Foreskin fibroblast (primary cell): Measurements from ENCODE around the genes NR2C1 and SNRPF.

GRCh38 chr12:93408886-93409875, 31.5 kb downstream of the NUDT4 start:
- RRBS, result no CpG with 5 or more reads among the region's 3 CpGs

GRCh38 chr12:93570697-93571377, 1.6 kb upstream of the SOCS2 start:
- RRBS, result 2% methylated on average over 28 of the region's 85 CpGs

- RRBS, result no CpG with 5 or more reads among the region's 4 CpGs
These were observed 3.1 kb downstream of the SOCS2 start for GRCh38 chr12:93575306-93576167.

DNA sequence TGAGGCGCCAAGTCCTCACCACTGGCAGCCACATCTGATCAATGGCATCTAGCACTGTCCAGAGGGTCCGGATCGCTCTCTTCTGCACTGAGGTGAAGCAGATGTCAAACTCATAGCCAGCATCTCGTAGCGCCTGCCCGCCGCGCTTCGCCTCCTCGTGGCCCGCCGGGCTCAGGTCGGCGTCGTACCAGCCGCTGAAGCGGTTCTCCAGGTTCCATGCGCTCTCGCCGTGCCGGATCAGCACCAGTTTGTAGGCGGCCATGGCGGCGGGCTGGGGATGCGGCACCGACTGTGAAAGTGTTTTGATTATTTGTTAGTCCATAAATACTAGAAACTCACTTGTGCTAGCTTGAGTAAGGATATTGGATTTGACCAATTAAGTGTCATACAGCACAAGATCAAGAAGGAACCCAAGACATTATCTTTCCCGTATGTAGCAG, 35.8 kb upstream of the CRADD start:
- RRBS, result no CpG with 5 or more reads among the region's 27 CpGs

DNA sequence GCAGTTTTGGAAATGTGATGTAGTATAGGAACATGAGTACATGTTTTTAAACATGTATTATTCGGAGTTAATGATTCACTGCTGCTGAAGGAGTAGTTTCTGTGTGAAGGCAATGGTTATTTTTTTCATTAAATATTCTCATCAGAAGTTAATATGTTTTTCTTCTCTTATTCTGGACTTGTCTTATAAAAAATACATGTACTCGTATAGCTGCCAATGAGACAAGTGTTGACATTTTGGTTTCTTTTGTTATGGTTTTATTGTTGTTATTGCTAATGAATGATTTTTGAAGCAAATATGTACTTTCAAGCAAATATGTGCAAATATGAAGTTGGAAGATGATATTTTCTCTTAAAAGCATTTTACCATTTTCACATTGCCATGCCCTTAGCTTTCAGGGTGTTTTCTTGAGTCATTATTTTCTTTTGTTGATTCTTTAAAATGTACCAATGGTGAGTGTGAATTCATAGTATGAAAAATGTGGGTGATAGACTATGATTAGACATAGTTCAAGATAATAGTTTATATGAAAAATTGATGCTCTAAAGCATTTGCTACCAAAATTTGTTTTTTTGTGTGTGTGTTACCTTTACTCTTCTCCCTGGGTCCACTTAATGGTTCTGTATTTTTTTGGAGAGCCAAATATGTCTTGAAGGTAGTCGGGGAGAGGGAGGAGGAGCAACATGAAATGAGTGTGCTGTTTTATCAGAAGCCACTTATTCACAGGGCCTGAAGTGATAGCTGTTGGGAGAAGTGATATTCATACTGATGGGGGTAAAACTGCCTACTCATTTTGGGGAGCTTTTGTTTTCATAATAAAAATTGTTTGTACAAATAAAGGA, 28.9 kb downstream of the CRADD start:
- RRBS, result no CpG with 5 or more reads among the region's 3 CpGs

DNA sequence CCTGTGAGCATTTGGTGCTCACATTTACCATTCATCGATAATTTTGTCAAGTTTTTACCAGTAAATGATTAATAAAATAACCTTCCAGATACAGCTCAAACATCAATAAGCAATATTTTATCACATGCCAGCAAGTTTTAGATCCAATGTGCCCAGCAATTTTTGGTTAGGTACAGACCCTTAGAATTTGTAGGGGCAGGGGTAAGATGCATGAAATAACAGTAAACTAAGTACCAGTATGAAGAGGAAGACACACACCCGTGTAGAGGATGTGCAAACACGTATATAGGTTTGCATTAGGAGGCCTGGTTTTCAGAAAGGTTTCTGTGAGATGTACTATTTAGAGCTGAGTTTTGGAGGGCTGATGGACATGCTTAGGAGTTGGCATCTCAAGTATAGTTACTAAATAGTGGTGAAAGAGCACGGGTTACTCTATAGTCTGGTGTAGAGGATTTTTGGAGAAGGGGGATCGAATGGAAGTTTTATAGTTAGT, 98.0 kb downstream of the CRADD start:
- RRBS, result no CpG with 5 or more reads among the region's 5 CpGs

GRCh38 chr12:93892171-93893168, 215.3 kb downstream of the CRADD start:
- RRBS, result no CpG with 5 or more reads among the region's 18 CpGs

DNA sequence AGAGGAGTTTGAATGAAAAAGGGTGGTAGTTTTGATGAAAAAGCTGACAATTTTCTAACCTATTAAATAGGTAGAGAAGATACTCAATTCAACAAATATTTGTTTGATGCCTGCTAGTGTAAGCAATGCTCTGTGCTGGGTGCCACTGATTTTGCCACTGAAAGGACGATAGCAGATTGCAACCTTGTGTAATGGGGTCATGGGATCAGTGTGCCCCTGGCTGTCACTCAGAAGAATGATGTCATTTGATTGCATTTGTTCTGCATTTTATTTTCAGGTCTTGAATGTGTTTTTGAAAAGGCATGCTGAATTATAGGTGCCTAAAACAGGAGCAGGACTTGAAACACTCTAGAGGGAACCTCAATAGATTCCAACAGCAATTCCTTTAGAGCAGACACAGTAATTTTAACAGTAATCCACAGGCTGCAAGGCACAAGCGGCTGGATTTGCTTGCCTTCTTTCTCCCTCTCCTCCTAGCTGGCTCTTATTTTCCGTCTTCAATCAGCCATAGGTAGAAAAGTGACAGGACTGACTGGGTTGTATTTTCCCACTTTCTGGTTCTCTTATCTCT, 4.0 kb downstream of the PLXNC1 start:
- RRBS, result no CpG with 5 or more reads among the region's 3 CpGs

GRCh38 chr12:94262078-94262858, 113.9 kb downstream of the PLXNC1 start:
- RRBS, result 12% methylated on average over 2 of the region's 17 CpGs

GRCh38 chr12:94389737-94390270, 69.9 kb downstream of the CEP83 start:
- RRBS, result no CpG with 5 or more reads among the region's 12 CpGs

DNA sequence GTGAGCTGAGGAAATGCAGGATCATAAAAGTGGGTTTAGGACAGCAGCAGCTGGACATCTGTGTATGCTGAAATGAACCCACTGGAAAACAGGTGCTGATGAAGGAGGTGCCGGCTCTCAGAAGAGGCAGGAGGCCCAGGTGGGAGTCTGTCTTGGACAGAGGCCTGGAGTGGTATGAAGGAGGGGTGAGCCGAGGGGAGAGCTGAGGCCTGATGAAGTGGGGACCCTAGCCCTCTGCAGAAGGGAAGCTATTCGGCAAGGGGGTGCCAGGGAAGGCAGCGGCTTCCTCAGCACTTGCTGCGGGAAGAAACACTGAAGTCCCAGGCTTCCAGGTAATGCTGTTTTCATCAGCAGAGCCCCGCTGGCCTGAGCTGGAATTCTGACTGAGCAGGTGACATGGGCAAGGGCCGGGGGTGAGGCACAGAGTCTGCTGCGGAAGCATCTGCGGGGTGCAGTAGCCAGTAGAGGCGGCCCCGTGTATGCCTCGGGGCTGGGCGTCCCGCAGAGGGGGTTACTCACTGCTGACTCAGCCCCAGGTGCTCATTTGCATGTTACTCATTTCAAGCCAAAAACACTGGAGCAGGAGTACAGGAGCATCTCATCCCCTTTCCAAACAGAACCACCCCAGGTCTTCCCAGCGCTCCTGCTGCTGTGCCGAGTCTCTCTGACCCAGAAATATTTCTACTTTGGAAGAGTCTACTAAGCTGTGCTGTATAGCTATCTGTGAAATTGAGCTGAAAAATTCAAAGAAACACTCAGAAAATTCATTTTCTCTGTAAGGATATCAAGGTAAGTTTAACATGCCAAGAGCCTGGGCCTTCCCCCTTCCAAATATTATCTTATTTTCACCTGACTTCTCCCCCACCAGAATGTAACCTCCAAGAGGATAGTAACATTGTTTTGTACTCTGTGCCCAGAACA, 89.5 kb downstream of the TMCC3 start:
- RRBS, result no CpG with 5 or more reads among the region's 16 CpGs

GRCh38 chr12:94615001-94615807, 35.2 kb downstream of the TMCC3 start:
- RRBS, result no CpG with 5 or more reads among the region's 8 CpGs

GRCh38 chr12:94621649-94622159, 28.7 kb downstream of the TMCC3 start:
- RRBS, result no CpG with 5 or more reads among the region's 5 CpGs

DNA sequence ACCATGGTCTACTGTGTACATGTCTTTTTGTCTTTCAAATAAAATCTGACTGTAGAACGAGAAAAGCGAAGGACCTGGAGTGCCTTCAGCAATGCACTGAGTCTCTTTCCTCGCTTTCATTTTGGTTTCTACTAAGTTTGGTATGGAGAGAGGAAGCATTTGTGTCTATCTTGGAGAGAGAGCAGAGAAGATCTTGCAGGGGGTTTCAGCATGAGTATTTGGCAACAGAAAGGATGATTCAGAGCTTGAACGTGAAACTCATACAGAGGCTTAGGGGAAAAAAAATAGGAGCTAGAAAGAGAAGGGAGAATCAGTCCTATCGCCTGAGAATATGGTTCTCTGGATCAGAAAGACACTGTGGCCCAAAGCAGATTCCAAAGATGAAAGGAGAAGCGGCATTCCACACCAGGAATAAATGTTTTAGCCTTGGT, 38.9 kb upstream of the TMCC3 start:
- RRBS, result no CpG with 5 or more reads among the region's 6 CpGs

GRCh38 chr12:95072749-95074047, at the start of gene NR2C1:
Gene NR2C1 (minus strand): TSS chr12:95073618.
- RRBS, result 2% methylated on average over 56 of the region's 115 CpGs

DNA sequence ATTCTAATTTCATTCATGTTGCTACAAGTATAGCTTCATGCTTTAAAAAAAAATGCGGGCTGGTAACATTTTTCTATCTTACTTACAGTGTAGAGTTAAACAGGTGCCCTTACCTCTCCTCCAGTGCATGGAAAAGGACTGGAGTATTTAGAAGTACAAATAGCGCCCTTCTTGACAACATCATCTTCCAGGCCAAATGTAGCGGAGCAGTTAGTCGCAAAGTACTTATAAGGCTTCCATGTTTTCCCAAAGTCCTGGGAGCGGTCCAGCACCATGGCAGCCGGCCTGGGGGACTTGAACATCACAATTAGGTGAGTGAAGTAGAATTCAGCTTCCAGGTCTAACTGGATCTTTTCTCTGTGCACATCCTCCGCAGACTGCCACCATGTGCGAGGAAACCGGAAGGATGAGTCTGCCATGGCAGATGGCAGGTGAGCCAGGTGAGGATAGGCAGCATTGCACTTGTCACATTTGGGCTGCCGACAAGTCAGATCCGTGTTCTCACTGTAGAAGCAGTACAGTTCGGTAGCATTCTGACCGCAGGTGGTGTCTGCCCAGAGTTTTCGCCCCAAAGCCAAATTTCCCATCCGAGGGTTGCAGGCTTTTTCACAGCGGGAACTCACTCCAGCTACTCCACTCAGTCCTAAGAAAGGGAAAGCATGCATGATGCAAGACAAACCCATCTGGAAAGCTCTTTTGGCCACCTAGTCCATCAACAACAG, 3.6 kb downstream of the NTN4 start:
- RRBS, result no CpG with 5 or more reads among the region's 16 CpGs

DNA sequence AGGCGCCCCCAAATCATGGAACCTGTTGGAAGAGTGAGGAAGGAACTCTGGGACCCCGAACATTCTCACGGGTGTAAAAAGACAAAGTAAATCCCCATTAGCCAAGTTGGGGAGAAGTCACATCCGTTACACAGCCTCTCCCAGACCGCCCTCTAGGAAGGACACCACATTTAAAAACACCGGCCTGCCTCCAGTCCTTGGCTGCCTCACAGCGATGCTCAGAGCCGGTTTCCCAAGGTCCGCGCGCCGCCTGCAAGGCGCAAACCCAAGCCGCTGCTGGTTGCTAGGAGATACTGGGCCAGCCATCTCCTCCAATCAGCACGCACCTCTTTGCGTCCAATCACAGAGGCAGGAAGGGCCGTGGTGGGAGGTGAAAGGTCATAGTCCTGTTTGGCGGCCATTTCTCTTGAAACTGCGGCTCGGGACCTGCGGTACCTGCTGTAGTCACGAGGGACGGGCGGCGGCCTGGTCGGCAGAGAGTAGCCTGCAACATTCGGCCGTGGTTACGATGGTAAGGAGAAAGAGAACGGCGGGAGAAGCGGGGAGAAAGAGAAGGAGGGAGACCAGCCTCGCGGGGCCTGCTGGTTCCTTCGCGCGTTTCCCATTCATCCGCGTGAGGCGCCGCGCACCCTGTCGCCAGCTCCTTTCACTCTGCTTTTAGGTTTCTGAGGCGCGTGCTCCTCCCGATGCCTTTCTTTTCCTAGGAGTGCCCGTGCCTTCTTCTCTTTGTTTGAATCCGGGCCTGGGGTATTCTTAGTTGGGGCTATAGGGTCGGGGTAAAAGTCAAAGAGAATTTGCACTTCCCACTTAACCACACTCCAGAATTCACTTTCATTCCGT, at the start of gene SNRPF:
SNRPF (plus strand) TSS at position 387 of the 840 bp plus-strand sequence.
- RRBS, result 8% methylated on average over 3 of the region's 50 CpGs

DNA sequence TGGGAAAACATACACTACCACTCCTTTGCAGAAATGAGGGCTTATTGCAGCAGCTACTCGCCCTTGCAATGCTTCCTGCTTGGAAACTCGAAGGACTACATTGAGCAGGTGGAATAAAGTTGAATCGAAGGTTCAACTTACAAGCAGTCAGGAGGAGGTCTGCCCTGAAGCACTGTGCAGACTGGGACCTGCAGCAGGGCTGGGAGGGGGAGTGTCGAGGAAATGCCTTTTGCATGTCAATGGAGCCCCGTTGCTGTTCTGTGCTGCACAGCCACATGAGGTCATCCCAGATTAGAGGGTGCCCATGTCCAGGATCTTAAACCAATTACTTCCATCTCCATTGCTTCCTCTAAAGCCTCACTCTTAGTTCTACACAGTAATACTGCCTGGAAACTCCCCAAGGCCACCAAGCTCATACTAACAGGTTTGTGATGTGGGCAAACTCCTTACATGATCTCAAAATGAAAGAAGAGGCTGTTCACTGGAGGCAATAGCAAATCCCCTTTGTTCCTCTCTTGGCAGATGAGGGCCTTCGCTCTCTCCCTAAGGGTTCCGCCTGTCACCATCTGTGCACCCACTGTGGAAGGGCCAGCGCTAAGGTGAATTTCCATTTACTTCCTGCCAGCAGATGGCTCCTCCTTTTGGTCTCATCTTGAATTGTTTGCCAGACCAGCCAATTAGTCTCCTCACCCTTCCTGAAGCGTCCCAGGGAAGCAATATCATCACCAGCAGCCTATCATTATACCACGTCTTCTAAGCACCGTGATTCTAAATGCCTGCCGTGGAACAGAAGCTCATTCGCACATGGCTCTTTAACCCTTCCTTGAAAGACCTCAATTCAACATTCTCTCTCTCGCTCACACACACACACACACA, 35.4 kb upstream of the LTA4H start:
- RRBS, result no CpG with 5 or more reads among the region's 14 CpGs

DNA sequence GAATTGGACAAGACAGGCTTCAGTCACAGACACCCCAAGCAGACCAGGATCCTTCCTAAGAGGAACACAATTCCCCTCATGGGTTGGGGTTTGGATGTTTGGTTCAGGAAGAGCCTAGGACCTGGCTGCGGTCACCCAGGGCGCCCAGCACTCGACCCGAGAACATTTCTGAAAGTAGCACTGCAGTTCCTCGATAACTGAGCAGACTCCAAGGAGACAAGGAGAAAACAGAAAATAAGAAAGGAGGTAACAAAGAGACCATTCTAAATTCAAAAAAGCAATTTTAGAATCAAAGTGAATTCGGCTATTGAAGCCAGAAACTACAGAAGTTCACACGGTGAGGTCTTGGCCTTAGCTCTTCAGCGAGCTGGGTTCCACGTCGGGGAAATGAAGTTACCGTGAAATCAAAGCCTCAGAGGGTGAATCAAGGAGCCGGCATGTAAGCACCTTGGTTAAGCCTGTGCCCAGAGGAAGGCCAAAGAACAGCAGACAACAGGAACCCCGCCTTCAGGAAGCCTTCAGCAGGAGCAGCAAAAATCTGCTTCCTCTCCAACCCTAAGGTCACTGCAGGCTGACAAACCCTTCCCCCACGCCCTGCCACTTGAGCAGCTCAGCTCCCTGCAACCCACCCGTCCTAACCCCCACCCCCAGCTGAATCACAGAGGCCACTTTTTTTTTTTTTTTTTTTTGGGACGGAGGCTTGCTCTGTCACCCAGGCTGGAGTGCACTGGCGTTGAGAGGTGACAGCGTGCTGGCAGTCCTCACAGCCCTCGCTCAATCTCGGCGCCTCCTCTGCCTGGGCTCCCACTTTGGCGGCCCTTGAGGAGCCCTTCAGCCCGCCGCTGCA, 72.8 kb upstream of the LTA4H start:
- RRBS, result no CpG with 5 or more reads among the region's 24 CpGs

GRCh38 chr12:96239724-96240111, 45.5 kb downstream of the ELK3 start:
- RRBS, result no CpG with 5 or more reads among the region's 13 CpGs